Placental pericyte (primary cell): ENCODE measurements around a stretch of chr2.

GRCh38 chr2:45821148-45821657 lies 169.7 kb downstream of the PRKCE start:
- CAGE, long polyA plus RNA: no peak

DNA sequence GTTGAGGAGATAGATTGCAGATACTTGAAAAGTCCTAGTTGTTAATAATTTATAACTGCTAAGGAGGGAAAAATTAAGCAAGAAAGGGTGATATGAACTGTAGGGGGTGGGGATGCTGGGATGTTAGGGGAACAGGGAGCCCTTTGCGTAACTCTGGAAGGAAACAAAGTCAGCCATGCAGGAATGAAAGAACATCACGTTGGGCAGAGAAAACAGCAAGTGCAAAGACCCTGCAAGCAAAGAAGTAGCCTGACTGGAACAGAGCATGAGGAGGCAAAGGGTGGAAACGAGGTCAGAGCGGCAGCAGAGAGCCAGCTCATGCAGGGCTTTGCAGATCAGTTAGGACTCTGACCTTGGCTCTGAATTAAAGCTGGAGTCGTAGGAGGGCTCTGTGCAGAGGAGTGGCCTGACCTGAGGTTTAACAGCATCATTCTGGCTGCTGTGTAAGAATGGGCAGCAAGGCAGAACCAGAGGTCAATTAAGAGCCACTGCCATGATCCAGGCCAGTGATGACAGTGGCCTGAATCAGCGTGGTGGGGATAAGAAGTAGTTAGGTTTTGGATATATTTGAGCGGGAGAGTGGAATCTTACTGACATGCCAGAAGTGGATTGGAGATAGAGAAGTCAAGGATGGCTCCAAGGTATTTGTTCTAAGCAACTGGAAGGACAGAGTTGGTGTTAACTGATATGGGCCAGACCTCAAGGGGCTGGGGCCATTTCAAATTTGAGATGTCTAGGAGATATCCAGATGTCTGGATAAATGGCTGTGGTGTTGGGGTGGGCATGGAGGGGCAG lies 220.8 kb downstream of the PRKCE start:
- CAGE, long polyA plus RNA: no peak

- CAGE, long polyA plus RNA: no peak
Measured at GRCh38 chr2:45993357-45993999, 303.7 kb upstream of the EPAS1 start.

- CAGE, long polyA plus RNA: no peak
Measured at GRCh38 chr2:46002572-46002943, 294.6 kb upstream of the EPAS1 start.

DNA sequence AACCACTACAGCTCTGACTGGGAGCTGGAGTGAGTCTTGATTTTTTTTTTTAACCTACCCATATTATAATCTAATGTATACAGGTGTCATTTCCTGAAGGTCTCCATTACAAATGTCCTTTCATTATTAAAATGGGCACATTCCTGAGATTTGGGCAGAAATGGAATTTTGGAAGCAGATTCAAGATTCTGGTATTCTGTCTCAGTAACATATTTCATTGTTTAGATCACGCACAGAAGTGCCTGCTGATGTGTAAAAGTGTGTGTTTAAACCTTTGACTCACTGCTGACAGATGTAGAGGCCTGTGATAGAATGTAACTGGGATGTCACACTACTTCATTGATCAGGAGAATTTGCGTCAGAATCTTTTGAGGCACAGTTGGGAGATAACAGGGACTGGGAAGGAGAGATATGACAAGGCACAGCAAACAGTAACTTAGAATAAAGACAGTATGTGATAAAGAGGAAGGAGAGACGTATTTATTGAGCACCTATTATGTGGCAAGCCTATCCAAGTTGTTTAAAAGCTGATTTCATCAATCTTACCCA lies 276.8 kb upstream of the EPAS1 start:
- CAGE, long polyA plus RNA: no peak

GRCh38 chr2:46039419-46040088 lies 257.7 kb upstream of the EPAS1 start:
- CAGE, long polyA plus RNA: no peak

DNA sequence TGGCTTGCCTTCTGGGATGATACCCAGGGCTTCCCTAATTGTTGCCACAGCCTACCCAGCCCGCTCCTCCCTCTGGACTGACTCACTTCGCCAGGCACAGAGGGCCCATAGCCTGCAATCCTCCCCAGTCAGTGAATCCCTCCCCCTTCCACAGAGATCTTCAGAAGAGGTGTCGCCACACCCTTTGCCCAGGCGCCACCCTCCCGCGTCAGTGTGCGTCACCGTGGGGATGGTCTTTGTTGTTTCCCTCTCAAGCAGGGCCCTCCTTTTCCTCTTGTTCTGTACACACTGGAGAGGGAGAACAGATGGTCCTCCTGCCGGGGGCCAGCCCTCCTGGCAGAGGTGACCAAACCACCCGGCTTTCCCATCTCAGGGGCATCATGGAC lies 115.1 kb upstream of the EPAS1 start:
- CAGE, long polyA plus RNA: no peak

DNA sequence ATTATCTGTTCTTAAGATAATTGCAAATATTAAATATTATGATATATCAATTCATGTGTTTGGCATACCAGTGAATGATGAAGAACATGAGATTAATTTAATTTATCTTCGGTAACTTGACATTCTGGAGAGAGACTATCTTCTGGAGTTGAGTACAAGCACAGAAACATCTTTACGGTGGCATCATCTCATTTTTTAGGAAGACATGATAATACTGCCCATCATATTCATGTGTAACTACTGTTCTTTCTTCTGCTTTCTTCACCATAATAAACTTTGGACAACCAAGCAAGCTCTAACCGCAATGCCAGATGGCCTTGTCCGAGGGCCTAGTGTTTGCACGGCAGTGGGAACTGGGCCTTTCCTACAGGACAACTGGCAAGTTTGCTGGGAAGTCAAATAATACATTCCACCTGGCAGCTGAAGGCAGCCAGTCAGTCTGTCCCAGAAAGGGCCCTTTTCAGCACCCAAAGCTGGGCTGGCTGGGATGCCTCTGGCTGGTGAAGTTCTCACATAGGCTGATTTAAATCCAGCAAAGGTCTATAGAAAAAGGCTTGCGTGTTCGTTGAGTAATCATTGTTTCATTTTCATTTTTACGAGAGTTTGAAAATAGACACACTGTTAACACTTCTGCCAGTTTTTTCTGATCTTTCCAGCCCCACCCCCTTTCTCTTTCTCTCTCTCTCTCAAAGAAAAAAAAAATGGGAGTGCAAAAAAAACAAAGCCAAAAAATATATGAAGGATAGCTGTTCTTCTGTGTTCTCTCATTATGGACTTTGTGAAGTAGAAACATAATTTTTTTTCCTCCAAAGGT lies 110.1 kb upstream of the EPAS1 start:
- CAGE, long polyA plus RNA: no peak

DNA sequence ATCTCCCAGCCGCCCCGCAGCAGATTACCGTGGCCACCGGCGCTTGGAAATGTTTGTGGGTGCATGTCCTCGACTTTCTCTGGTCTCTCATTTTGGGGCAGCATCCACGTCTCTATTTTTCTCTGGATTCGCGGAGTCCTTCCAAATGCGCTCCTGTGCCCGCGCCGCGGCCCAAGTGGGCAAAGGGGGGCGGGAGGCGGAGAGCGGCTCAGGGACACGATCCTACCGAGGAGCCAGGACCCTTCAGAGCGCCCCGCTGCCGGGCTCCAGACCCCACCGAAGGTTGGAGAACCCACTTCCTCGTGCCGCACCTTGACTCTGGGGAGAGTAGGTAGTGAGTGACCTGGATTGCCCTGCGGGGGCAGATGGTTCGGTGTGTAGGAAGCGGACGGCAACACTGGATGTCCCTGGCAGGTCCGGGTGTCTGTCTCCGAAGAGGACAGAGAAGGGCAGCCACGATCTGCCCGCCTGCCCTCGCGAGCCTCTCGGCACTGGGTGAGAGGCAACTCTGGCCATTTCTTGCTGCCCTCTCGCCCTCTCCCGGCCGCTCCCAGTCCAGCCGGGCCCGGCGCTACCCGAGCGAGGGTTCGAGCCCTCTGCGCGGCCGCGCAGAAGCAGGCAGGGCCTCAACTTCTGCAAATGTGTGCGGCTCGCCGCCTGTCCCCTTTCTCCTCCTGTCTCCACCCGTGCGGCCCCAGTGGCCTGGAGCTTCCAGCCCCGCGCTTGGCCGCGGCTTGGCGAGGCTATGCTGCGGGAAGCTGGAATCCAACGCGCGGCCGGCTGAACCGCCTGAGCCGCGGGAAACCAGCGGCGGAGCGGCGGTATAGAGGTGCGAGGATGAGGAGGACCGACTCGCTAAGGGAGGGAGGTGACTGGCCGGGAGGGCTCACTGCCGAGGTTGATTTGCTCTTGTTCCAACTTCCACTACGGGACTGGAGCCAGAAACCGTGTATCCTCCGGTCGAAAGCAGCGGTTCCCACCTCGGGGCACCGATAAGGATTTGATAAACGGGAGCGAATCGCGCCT lies 1.3 kb downstream of the EPAS1 start:
- CAGE, long polyA plus RNA: no peak

- CAGE, long polyA plus RNA: no peak
Measured at GRCh38 chr2:46351319-46352517, 54.5 kb downstream of the EPAS1 start.

DNA sequence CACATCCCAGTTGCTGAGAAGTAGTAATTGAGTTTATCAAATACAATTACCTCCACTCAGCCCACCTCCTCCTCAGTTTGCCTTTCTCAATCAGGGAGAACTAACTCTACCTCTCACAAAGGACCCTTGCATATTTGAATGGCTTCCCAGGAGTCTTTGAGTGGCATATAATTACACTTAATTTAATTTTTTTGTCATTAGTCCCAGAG lies 89.8 kb upstream of the RHOQ start:
- CAGE, long polyA plus RNA: no peak

DNA sequence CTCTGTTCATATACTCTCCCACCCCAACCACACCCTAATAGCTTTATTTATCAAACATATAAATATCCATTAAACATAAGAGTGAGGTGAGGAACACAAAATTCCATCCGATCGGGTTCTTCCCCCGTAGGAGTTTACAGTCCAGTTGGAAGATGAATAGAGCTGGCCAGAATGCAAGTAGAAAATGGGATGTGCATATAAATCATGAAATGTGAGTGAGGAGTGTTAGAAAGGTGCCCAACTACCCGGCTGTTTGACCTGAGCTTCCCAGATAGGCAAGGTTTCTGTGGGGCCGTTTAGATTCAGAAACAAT lies 14.1 kb upstream of the ATP6V1E2 start:
- CAGE, long polyA plus RNA: no peak

DNA sequence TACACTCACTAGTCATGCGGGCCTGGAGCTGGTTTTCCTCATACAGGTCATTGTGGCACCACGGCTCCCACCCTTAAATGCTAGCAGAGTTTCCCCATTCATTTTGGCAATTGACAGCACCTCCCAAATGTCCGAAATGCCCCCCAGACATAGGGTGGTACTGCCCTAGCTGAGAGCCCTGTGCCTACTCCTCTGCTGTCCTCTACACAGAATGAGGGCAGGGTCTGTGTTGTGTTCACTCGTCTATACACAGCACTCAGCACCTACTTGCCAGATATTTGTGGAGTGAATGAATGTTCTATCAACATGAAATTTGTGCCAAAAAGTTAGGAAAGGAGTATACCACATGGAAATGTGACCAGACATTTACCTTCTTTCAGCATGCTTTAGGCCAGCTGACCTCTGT lies 26.2 kb upstream of the ATP6V1E2 start:
- CAGE, long polyA plus RNA: no peak

DNA sequence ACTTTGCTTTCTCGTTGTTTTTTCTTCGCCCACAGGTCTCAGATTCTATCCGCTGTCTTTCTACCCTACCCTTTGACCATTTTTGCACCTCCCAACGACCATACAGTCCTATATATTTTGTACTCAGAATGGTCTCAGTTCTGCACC lies 222 bp downstream of the CRIPT start:
- CAGE, long polyA plus RNA: no peak

GRCh38 chr2:46663404-46663942 lies 35.6 kb upstream of the SOCS5 start:
- CAGE, long polyA plus RNA: no peak

DNA sequence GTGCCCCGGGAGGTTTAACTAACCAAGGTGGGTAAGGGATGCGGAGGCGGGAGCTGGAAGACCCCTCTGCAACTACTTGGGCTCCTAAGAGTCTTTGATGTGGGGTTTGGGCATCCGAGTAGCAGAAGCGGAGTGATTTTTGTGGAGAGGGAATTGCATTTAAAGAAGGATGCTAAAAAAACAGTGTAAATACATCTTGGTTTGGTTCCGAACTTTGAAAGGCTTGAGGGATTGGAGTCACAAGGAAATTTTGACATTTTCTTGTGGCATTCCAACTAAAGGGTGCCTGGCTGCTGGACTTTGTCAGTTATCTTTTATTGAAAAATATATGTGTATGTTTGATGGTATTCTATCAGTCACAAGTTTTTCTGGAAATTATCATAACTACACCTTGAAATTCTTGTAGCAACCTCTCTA lies 902 bp downstream of the SOCS5 start:
- CAGE, long polyA plus RNA: no peak

GRCh38 chr2:46704558-46705426 lies 5.7 kb downstream of the SOCS5 start:
- CAGE, long polyA plus RNA: no peak

- CAGE, long polyA plus RNA: no peak
Measured at GRCh38 chr2:46737881-46738373, 38.8 kb downstream of the SOCS5 start.

- CAGE, long polyA plus RNA: no peak
Measured at GRCh38 chr2:46812101-46813322, 103.1 kb downstream of the MCFD2 start.

- CAGE, long polyA plus RNA: no peak
Measured at GRCh38 chr2:46858435-46859316, 56.9 kb downstream of the MCFD2 start.